Subcutaneous preadipocyte (primary cell): ENCODE data around the genes PHAX and PRRC1.

- CAGE, long polyA plus RNA, result no peak
Measured at GRCh38 chr5:125198385-125199177, 452.1 kb upstream of the ZNF608 start.

DNA sequence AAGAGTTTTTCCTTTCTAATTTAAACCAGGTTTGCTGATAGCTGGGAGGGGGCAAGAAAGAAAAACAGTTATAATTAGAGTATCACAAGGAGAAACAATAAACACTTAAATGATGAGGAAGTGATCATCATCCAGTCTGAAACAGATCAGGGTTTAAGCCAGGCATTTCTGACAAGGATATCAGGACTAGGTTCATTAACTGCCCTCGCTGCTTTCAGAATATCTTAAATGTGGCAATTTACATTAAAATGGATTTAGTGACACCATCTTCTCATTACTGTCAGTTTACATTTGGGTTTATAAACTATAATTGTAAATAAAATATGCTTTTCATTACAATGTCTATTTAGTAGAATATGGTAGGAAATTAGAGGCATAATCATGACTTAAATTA lies 511.2 kb upstream of the ZNF608 start:
- CAGE, long polyA plus RNA, result no peak

DNA sequence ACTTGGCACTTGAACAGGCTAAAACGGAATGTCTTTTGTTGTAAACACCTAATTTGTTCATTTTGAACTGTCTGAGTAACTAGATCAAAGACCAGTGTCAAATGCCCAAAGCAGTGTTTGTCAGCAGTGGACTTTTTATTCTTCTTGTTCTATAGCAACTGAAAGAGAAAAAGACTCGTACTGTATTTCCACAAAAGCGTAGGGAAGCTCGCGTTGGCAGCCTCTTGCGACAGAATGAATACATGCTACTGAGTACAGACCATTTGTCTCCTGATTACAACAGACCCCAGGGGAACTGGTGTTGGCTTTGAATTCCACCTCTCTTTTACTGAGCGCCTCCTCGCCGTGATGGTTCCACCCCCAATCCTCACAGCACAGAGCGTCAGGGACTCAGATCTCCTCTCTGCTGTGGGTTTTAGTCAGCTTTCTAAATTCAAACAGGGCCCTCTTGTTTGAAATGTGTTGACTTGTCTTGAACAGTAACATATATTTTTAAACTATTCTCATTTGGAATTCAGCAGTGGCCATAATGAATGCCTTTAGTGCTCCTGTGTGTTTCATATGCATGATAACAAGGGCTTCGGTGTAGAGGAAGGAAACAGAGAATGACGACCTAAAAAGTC lies 602.0 kb upstream of the ZNF608 start:
- CAGE, long polyA plus RNA, result no peak

DNA sequence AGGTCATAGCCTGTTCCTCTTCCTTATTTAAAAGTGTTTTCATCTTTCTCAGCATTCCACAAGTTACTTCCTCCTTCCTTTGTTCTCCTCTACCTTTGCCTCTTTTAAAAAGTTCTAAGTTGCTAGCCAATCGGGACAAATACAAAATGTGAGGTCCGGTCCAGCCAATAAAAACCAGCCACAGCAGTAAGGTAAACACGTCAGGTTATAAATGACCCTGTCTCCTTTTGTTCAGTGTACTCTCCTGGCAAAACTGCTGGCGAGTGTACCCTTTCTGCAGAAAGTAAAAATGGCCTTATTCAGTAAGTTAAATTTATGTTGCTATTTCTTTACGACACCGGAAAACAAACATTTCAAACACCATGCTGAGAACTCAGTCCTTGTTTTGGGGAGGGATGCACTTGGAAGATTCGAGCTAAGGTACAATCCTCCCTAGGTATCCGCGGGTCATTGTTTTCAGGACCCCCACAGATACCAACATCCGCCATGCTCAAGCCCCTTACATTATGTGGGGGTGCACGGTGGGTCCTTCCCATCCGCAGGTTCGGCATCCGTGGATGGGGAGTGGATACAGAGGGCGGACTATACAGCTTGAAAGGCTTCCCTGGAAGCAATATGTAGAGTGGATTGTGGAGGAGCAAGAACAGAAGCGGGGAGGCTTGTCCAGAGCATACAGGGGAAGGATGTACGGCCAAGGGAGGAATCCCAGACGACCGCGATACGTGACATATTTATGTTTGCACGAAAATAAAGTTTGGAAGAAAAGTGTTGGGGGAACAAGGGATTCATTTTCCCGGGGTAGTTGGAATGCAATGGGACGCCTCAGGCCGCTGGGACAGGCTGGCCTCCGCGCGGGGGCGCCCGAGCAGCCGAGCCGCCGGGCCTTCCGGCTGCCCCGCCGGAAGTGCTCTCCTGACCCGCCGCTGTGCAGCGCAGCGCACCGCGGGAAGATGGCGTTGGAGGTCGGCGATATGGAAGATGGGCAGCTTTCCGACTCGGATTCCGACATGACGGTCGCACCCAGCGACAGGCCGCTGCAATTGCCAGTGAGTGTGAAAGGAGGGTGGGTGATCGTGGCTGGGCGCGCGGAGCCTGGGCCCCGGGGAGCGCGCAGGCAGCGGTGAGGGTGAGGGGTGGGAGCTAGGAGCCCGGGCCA lies at the start of gene PHAX:
Gene PHAX (plus strand): TSS at position 935 of the 1,156 bp plus-strand sequence.
- CAGE, long polyA plus RNA, result no peak

DNA sequence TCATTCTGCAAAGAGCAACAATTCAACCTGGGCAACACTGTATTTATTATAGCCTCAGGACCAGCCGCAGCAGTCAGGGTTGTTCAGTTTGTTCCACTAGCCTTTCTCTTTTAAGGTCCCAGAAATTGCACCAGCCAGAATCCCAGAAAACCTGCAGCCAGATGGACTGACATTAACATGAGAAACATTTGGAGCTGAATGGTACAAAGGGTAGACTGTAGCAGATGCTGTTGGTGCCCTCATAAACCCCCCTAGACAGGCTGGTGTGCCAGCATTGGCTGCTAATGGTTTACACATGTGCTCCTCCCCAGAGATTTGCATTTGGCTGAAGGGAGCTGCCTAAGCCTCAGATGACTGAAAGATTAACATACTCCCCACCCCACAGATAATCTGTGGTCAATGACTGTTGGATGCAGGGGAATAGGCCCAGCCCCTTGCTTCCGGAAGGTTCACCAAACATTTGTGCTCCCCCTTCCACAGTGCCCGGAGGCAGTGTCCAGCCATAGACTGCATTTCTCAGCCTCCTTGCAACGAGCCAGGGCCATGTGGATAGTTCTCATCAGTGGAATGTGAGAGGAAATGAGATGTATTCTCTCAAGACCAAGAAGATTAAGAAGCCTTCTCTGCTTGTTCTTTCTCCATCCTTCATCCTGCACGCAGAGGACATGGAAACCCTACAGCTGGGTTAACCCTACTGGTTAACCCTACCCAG lies 48.7 kb downstream of the TEX43 start:
- CAGE, long polyA plus RNA, result no peak

- CAGE, long polyA plus RNA, result no peak
Measured at GRCh38 chr5:126810887-126811530, 34.1 kb downstream of the LMNB1 start.

DNA sequence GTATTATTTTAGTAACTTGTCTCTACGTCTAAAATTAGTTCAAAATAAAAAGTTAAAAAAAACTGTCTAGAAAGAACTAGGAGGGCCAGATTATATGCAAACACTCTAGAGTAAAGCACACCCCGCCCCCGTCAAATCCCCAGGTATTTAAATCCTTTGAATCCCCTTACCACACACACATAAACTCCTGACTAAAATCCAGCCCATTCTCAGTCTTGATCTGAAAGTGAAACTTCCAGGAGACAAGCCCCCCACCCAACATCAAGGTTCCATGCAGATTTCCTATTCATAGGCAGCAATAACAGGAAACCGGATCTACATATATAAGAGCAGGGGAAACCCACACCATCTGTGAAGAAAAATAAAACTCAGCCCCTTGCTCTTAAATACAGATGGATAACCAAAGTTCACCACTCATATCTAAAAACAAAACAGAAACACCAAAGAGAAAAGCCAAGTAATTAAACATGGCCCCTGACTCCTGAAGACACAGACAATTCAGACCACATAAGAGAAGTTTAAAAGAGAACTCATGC lies 42.3 kb downstream of the MARCHF3 start:
- CAGE, long polyA plus RNA, result no peak

DNA sequence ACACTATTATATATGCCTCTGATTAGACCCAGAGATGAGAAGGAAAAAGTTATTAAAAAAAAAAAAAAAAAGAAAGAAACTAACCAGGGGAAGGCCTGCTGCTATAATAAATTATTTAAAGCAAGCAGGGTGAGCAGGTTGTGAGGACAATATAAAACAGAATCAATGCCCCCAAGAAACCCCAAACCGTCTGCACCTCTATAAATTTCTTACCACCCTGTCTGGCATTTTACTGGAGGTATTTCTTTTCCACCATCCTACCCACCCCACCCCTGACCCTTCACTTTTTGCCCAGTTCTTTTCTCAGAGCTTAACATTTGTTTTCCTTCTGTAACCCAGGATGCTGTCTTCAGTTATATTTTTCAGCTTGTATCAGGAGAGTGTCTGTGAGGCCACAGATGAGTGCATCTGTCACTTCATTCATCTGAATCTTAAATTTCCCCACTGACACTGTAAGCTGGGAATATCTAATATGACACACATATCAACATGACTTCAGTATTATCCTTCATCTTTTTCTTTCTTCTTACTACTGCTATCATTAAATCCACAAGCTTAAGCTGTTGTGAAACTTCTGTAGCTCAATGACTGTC lies 5.0 kb downstream of the MARCHF3 start:
- CAGE, long polyA plus RNA, result no peak

GRCh38 chr5:127041539-127041903 lies 11.2 kb upstream of the MARCHF3 start:
- CAGE, long polyA plus RNA, result no peak

- CAGE, long polyA plus RNA, result no peak
Measured at GRCh38 chr5:127517574-127518723, at the start of gene PRRC1. TSS of gene PRRC1 (plus strand) at chr5:127517640.

- CAGE, long polyA plus RNA, result no peak
Measured at GRCh38 chr5:127739287-127740101, 36.3 kb downstream of the CCDC192 start.

- CAGE, long polyA plus RNA, result no peak
Measured at GRCh38 chr5:127885713-127886288, 182.6 kb downstream of the CCDC192 start.

DNA sequence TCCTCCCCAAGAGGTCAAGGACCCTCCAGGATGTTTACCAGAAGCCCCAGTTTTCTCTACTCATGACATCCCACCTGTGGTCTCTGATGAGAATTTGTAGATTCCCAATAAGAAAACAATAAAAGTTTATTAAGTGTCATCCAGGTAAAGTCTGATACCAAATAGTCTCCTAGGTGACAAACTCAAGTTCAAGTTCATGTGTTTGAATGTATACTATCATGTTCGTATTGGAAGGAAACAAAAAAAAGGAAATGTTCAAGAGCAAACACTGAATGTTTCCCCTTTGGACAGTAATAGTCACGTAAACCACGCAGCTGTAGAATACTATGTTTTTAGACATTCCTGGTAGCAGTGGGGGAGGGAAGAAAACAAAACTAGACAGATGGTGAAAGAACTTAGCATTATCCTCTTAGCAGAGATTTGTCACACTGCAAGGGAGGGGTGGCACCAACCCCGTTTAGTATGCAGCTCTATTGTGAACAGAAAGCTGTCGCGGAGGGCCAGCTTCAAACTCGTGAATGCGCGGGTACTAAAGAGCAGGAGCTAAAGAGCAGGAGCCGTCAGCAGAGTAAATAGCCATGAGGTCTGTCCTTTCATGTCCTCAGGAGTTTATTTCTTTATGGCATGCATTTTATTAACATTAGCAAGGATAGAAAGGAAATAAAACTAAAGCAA lies 142.1 kb upstream of the SLC12A2 start:
- CAGE, long polyA plus RNA, result no peak

DNA sequence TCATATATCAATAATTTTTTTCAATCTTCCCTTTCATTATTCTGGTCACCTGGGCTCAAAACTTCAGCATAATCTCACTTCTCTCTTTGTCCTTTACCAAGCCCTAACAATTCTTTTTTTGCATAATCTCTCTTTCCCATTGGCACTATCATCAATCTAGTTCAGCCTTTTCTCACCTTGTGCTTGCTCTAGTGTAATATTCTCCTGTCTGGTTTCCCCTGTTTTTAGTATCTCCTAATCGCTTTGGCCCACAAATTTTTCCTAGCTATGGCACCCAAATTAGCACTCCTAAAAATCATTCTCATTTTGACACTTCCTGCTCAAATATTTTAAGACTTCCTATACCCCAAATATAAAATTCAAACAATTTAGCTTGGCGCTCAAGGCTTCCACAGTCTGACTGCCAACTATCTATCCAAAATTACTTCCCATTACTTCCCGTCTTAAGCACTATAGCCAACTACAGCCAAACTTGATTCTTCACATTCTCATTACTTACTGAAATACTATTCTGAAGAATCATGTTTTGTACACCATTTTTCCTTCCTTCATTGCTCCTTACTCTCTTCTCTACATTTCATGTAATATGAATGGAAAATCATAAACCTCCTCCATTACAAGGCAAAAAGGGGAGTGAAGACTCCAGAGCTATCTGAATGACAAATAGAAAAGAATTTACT lies 65.9 kb upstream of the SLC12A2 start:
- CAGE, long polyA plus RNA, result no peak

GRCh38 chr5:128199129-128199811 lies 115.7 kb downstream of the SLC12A2 start:
- CAGE, long polyA plus RNA, result no peak

GRCh38 chr5:130000512-130000765 lies 96.2 kb downstream of the CHSY3 start:
- CAGE, long polyA plus RNA, result no peak

GRCh38 chr5:130549671-130550424 lies 615.2 kb downstream of the HINT1 start:
- CAGE, long polyA plus RNA, result no peak

- CAGE, long polyA plus RNA, result no peak
Measured at GRCh38 chr5:130732242-130732815, 432.7 kb downstream of the HINT1 start.

- CAGE, long polyA plus RNA, result no peak
Measured at GRCh38 chr5:130908003-130908582, 257.0 kb downstream of the HINT1 start.

GRCh38 chr5:131630763-131631210 lies 4.2 kb downstream of the RAPGEF6 start:
- CAGE, long polyA plus RNA, result no peak